Measurements from ENCODE around the genes PBDC1, PGAM4 and TBX22.

DNA sequence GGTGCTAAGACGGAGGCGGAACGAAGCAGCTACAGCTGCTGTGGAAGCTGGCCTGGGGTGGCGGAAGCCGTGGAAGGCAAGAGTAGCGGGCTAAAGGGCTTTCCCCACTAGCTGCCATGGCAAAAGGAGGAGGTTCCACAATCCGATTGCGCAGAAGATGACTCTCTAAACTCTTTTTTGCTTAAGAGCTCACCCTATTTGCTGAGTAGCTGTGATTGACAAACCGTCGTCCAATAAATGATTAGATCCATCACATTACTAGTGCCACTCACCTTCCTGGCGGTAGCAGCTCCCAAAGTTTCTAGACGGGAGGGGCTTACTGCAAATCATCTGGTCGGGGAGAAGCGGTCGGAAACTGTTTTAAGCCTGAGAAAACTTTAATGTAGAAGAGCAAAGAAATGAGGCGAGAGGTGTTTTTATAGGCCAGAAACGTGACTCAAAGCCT lies 48.7 kb upstream of the PABPC1L2A start:
- RRBS = no CpG with 5 or more reads among the region's 17 CpGs

DNA sequence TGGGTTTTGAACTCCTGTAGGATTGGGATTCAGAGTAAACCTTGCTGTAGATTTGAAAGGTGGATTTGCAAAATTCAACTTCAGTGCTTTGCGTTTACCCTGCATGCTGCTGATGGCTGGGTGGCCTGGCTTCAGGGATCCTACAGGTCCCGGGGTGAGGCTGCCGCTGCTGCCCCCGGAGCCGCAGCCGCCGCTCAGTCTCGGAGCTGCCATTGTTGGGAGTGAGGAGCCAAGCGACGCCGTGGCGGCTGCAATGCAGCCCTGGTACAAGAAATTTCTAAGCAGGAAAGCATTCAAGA lies 37.1 kb upstream of the CHIC1 start:
- RRBS = no CpG with 5 or more reads among the region's 12 CpGs

- RRBS = no CpG with 5 or more reads among the region's 6 CpGs
These were observed 267.9 kb downstream of the CHIC1 start for GRCh38 chrX:73830841-73831400.

- RRBS = no CpG with 5 or more reads among the region's 1 CpG
These were observed 279.5 kb downstream of the CHIC1 start for GRCh38 chrX:73842365-73842936.

- RRBS = no CpG with 5 or more reads among the region's 13 CpGs
These were observed 286.3 kb downstream of the CHIC1 start for GRCh38 chrX:73848954-73850049.

DNA sequence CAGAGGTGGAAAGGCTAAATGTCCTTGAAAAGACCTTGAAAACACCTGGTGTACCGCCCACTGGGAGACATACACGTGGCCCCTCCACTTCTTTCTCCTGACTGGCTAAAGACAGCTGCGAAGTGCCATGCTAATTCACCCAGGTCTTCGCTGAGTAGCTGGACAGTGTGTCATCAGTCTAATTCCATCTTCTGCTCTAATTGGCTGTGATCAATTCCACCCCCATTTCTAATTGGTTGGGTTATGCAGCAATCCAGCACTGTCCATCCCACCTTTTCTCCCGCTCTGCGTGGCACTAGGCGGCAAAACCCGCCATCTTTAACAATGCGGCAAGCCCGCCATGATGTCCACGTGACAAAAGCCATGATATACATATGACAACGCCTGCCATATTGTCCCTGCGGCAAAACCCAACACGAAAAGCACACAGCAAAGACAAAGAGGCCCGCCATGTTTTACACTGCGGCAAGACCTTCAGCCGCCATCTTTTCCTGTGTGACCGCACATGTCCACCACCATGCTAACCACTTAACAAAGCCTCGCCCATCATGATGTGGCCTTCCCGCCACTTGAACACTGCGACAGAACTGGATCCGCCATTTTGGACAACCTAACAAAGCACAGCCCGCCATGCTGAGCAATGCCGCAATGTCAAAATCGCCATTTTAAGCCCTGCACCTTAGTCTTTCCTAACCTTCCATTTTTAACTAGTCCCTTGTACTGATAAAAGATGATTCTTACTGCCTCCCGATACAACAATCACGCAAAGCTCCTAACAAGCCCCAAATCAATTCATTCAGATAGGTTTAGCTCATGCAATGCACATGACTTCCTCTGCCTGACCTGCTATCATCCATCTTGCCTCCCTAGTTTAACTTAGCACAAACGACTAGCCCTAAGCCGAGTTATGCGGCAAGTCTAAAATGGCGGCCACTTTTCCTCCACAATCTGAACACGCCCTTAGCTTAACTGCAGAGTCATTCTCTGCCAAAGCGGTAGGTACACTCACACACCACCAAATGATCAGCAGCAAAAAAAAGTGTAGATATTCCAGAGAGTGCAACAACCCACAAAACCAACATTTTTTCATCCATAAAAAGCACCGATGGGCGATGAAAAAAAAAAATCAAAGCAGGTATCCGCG lies 288.3 kb downstream of the CHIC1 start:
- RRBS = no CpG with 5 or more reads among the region's 37 CpGs

- RRBS = no CpG with 5 or more reads among the region's 2 CpGs
These were observed 338.1 kb upstream of the ZCCHC13 start for GRCh38 chrX:73965826-73966311.

- RRBS = no CpG with 5 or more reads among the region's 47 CpGs
These were observed 11.9 kb upstream of the ZCCHC13 start for GRCh38 chrX:74291704-74292866.

DNA sequence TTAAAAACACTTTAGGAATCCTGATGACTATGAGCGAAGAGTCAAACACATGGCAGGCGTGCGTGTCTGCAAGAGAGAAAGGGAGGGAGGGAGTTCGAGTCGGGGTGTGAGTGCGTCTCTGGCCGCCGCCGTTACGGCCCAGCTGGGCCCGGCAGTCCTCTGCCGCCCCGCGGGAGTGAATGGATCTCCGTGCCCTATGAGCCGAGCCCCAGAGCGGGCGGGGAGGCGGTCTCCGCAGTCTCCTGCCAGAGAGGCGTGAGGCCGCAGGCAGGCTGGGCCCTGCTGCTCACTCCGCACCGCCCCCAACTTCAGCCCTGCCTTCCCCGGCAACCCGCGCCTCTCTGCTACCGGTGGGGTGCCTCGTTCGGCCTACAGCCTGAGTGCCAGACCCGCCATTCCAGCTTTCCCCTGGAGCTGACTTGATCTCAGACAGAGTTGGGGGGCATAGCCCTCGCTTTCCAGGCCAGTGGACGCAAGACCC lies 1.3 kb downstream of the SLC16A2 start:
- RRBS = 0% methylated on average over 3 of the region's 33 CpGs

DNA sequence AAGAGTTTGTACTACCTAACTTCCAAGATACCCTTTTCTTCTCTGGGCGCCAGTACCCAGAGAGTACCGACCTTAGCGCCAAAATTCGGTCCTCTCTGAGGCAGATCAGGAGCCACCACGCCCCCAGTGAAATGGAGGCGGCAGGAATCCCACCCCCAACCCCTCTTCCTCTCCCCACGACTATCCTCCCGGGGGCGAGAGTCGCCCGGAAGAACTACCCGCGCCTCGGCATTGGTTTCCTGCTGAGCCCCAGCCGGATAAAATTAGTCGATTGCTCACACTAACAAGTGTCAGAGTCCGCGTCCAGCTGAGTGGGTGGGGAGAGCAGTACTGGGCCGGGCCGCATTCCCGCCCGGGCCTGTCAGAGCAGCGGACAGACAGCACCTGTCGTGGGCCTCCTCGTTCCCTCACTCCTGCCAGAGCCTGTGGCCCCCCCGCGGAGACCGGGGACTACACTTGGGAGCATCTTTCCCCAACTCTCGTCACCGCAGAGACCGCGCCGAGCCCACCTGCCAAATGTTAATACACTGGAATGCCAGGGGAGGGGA lies 78.7 kb downstream of the RLIM start:
- RRBS = 2% methylated on average over 12 of the region's 33 CpGs

DNA sequence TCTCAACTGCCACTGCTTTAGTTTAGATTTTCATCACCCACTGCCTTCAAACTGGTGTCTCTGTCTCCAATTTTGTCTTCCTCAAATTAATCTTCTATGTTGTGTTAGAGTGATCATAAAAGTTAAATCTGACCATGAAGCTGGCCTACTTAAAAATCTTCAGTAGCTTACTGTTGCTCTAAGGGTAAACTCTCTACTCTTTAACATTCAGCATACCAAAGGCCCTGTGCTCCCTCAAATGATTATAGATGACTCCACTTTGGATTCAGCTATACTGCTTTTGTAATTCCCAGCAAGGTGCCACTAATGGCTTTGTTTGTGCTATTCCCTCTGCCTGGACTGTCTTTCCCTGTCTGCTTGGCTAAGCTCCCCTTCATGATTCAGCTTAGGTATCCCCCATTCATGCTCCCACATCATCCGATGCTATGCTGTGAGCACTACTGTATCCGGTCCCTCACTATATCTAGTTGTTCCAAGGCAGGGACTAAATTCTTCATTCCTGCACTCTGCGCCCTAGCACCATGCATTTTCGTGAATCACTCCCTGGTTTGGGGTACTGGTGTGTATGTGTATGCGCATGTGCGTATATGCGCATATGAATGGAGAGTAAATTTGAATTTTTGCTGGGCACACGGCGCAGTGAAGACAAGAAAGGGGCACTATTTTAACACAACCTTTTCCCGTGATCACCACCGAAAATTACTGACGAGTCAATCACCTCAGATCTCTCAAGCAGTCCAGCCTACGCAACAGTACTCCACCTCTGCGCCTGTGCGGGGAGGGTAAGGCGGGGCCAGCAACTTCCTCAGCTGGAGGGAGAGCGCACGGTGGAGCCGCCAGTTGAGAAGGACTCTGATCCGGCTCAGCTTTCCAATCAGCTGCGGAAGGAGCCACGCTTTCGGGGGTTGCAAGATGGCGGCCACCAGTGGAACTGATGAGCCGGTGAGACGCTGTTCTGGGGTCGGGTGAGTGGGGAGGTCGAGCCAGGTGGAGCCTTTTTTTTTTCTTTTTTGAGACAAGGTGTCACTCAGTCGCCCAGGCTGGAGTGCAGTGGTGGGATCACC lies at the start of gene PBDC1:
PBDC1 (plus strand) TSS at position 836 of the 1,064 bp plus-strand sequence.
- RRBS = 2% methylated on average over 4 of the region's 29 CpGs

DNA sequence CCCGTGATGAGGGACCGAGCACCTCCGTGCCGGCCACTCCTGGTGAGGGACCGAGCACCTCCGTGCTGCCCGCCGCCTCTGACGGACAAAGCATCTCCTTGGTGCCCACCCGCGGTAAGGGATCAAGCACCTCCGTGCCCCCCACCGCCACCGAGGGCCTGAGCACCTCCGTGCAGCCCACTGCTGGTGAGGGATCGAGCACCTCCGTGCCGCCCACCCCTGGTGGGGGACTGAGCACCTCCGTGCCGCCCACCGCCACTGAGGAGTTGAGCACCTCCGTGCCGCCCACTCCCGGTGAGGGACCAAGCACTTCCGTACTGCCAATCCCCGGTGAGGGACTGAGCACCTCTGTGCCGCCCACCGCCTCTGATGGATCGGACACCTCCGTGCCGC lies 1.2 kb downstream of the MAGEE1 start:
- RRBS = no CpG with 5 or more reads among the region's 31 CpGs

DNA sequence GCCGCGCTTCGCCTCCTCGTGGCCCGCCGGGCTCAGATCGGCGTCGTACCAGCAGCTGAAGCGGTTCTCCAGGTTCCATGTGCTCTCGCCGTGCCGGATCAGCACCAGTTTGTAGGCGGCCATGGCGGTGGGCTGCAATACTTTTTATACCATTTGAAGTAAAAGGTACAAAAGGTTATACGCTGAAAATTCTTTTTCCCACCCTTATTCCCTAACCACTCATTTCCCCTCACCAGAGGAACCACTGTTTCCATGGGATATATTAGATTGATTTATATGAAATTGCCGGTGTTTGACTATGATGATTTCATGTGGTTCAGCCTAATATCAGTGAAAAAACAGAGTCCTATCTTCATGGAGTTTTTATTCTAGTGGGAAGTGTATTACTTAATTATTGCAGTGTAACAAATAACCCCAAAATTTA lies at the start of gene PGAM4:
PGAM4 (minus strand) TSS at position 123 of the 424 bp plus-strand sequence.
- RRBS = no CpG with 5 or more reads among the region's 17 CpGs

DNA sequence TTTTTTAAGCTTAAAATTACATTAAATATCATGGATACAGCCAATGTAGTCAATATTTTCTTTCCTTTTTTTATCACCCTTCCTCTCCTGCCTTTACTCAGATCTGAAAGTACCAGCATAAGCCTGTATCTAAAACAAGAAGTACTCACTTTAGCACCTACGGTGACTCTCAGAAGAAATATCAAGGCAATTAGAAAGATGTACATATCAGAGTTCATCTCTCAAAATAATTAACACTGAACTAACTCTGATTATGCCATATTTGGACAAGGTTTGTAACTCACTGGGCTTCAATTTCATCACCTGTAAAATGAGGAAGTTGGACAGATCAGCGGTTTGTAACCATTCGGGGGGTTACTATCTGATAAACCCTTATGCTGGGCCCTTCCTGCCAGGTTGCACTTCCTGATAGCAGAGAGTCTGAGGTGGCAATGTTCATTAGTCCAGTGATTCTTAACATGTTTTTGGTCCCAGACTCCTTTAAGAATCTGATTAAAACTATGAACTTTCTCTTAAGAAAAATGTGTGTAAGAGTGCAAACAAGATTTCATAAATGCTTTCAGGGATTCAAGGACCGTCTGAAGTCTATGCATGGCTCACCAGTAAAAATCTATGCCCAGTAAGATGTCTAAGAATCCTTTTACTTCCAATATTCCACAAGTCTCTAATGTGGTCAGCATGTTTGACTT lies 5.6 kb upstream of the GPR174 start:
- RRBS = no CpG with 5 or more reads among the region's 4 CpGs

GRCh38 chrX:79161391-79162171 lies 17.1 kb downstream of the GPR174 start:
- RRBS = no CpG with 5 or more reads among the region's 3 CpGs

GRCh38 chrX:79167442-79167956 lies 23.0 kb downstream of the GPR174 start:
- RRBS = no CpG with 5 or more reads among the region's 3 CpGs

DNA sequence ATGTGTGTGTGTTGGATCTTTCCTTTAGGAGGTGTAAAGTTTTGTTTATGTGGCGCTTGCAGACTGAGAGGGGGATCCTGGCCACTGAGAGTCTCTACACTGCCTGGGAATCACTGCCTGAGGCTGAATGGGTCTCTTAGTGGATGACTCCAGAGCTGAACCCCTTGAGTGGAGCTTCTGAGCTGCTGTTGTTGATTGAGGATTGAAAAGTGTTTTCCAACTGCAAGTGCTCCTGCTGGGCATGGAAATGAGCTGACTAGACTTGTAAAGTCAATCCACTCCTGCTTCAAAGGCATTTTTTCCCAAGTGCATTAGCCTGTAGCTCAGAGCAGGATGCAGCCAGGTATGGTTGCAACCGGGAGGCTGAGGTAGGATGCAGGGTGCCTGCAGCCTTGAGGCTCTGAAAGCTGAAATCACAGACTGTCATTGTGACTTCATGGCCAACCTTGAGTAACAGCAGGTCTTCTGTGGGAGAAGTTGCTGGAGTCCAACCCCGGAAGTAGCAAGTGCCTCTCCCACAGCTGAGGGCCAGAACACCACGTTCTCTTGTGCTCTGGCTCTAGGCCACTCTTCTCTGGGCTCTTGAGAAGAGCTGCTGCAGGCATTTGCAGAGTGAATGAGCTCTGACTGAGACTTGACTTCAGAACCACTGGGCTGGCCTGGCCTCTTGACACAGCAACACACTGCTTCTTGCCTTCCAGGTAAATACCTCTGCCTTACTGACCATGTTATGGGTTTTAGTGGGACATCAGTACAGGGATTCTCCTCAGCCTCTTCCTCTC lies at the start of gene TBX22:
TBX22 (plus strand) TSS at position 567 of the 782 bp plus-strand sequence.
- RRBS = no CpG with 5 or more reads among the region's 4 CpGs

GRCh38 chrX:80335007-80335783 lies 85.1 kb upstream of the TENT5D start:
- RRBS = 31% methylated on average over 10 of the region's 37 CpGs